Tibial nerve (tissue), 3 donors: ENCODE measurements around the gene MRPS26.

DNA sequence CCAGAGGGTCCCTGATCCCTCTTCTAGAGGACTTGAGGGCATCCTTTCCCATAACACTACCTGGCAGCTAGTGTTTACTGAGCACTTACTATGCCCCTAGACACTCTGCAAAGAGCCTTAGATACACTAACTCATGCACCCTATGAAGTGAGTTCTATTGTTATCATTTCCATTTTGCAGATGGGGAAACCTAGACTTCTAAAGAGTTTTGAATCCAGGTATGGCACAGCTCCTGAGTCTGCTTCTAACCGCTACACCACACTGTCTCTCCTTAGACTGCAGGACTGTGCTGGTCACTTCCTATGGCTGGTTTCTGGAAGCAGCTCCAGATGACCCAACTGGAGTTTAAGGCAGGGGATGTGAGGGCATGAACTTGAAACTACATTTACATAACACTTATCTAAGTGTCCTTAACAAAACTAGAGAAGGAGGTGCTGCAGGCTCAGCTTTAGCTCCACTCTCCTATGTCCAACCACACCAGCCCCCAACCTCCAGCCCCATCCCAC is 2.2 kb upstream of the NSFL1C start:
- PRO-cap: no peak
- RAMPAGE, long total RNA, 3 experiments: no peak in any of the 3 experiments

- PRO-cap: no peak
- RAMPAGE, long total RNA, 3 experiments: no peak in any of the 3 experiments
Observed at GRCh38 chr20:1478392-1478950, 11.8 kb upstream of the NSFL1C start.

GRCh38 chr20:1663856-1664227 is 6.3 kb upstream of the SIRPG start:
- PRO-cap: no peak
- RAMPAGE, long total RNA, 3 experiments: no peak in any of the 3 experiments

DNA sequence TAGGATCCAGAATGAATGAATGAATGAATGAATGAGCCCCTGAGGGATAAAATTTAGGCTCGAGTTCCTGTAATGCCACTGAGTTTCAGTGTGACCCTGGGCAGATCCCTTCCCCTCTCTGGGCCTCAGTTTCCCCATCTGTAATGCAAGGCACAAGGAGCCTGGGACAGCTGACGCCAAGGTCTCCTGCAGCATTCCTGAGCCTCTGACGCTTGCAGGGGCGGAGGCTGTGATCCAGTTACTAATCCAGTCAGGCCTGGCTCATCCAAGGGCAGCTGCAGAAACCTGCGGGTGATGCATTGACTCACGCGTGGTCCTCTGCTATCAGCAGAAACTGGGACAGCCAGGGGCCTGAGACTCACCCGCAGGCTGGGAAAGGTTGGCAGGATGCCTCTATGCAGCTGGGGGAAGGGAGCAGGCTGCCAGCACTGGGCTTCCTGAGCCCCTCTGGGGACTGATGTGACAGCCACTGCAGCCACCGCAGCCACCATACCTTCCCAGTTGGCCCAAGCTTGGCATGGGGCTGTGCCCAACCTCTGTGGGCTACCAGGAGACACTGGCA is 65.0 kb upstream of the SIRPA start:
- PRO-cap: no peak
- RAMPAGE, long total RNA, 3 experiments: no peak in any of the 3 experiments

GRCh38 chr20:1891966-1893033 is 2.9 kb upstream of the SIRPA start:
- PRO-cap: no peak
- RAMPAGE, long total RNA, 3 experiments: start-site peak on the minus strand in 2 of 3 experiments, at chr20:1892241-1892639 at its widest, 7 to 13 reads per replicate

GRCh38 chr20:2114373-2114899 is 12.8 kb downstream of the STK35 start:
- PRO-cap: no peak
- RAMPAGE, long total RNA, 3 experiments: no peak in any of the 3 experiments

DNA sequence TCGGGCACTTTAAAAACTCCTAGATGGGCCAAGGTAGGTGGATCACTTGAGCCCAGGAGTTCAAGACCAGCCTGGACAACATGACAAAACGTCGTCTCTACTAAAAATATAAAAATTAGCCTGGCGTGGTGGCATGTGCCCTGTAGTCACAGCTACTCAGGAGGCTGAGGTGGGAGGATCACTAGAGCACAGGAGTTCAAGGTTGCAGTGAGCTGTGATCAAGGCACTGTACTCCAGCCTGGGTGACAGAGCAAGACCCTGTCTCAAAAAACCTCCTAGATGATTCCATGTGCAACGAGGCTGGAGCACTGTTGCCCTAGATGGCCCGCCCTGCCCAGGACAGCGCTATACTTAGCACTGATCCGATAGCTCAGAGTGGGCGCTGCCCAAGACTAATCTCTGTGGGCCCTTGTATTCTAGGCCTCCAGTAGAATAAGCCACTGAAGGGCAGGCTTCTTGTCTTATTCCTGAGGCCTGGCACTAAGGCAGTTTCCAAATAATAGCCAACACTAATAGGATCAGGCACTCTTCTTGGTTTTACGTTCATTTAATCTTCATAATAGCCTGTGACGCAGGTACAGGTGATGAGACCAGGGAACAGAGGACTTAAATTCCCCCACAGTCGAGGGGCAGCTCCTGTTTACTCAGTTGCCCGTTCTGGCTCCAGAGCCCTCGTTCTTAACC is 41.0 kb downstream of the STK35 start:
- PRO-cap: no peak
- RAMPAGE, long total RNA, 3 experiments: no peak in any of the 3 experiments

- PRO-cap: no peak
- RAMPAGE, long total RNA, 3 experiments: no peak in any of the 3 experiments
Observed at GRCh38 chr20:2234787-2235242, 61.0 kb upstream of the TGM3 start.

- PRO-cap: no peak
- RAMPAGE, long total RNA, 3 experiments: no peak in any of the 3 experiments
Observed at GRCh38 chr20:2264698-2265405, 30.9 kb upstream of the TGM3 start.

- PRO-cap: no peak
- RAMPAGE, long total RNA, 3 experiments: no peak in any of the 3 experiments
Observed at GRCh38 chr20:2465285-2466424, 4.9 kb downstream of the SNRPB start.

- PRO-cap: no peak
- RAMPAGE, long total RNA, 3 experiments: no peak in any of the 3 experiments
Observed at GRCh38 chr20:2467303-2468048, 3.1 kb downstream of the SNRPB start.

DNA sequence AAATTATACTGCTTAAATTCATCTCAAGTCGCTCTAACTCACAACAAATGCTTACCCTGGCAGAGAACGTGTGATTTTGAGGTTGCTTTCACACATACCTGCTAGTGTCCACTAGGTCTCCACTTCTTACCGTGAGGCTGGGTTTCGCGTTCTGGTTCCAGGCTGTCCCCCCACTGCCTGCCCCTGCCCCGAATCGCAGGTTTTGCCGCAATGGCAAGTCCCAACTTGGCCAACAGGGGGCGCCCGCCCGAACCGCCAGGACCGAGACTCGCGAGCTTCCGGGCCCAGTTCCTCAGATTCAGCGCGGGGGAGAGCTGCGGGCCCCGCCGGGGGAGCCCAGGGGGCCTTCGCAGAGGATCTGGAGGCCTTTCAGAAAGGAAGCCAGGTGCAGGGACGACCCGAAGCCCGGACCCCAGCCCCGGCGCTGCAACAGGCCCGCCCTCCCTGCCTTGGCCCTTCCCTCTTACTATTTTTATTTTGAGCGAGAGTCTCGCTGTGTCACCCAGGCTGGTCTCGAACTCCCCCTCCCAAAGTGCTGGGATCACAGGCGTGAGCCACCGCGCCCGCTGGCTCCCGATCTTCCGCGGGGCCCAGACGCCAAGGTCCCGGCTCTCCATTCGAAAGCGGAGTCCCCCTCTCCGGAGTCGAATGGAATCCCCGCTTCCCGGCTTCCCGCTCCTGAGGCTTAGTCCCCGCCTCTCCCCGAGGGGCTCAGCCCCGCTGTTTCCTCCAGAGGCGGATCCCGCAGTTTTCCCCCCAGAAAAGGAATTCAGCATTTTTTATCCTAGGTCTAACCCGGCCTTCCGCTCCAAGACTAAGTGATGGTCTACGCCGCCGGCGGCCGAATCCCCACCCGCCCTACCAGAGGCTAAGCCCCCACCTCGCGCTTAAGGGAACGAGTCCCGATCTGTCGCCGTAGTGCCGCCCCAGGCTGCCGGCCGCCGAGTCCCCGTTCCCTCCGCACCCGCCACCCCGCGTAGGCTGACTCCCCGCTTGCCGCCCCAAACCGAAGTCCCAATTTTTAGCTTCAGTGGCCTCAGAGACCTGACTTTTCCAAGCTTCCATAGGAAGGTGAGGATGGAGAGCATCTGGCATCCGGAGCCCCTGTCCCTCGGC is 11.7 kb upstream of the TMC2 start:
- PRO-cap: unidirectional peak, plus-strand start at position 295 of the sequence; bidirectional peak, plus-strand start at position 811 of the sequence, minus-strand start at position 650 of the sequence
- RAMPAGE, long total RNA, 3 experiments: no peak in any of the 3 experiments

DNA sequence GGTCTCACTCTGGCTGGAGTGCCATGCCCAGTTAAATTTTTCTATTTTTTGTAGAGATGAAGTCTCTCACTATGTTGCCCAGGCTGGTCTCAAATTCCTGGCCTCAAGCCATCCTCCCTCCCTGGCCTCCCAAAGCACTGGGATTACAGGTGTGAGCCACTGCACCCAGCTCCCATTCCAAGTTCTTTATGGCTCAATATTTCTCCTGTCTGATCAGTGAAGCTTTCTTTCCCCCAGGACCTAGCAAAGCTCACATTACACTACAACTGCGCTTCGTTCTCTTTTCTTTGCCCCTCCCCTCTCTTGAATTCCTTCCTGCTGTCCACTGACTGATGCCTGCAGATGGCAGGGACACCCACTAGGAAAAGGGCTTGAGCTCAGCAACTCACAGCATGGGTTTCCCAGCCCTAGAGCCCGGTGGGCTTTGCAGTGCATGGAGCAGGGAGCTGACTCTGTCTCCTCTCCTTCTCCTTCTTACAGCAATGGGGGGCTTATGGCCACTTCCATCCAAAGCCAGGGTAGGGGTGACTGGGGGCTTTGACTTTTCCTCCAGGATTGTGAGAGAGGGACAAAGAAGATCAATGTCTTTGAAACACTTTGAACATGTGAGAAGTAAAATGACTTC is 52.7 kb upstream of the NOP56 start:
- PRO-cap: no peak
- RAMPAGE, long total RNA, 3 experiments: no peak in any of the 3 experiments

- PRO-cap: no peak
- RAMPAGE, long total RNA, 3 experiments: no peak in any of the 3 experiments
Observed at GRCh38 chr20:2655793-2656226, 3.4 kb downstream of the NOP56 start.

- PRO-cap: no peak
- RAMPAGE, long total RNA, 3 experiments: no peak in any of the 3 experiments
Observed at GRCh38 chr20:2771716-2772048, 28.7 kb downstream of the CPXM1 start.

- PRO-cap: no peak
- RAMPAGE, long total RNA, 3 experiments: no peak in any of the 3 experiments
Observed at GRCh38 chr20:2871607-2872144, 1.6 kb upstream of the PTPRA start.

DNA sequence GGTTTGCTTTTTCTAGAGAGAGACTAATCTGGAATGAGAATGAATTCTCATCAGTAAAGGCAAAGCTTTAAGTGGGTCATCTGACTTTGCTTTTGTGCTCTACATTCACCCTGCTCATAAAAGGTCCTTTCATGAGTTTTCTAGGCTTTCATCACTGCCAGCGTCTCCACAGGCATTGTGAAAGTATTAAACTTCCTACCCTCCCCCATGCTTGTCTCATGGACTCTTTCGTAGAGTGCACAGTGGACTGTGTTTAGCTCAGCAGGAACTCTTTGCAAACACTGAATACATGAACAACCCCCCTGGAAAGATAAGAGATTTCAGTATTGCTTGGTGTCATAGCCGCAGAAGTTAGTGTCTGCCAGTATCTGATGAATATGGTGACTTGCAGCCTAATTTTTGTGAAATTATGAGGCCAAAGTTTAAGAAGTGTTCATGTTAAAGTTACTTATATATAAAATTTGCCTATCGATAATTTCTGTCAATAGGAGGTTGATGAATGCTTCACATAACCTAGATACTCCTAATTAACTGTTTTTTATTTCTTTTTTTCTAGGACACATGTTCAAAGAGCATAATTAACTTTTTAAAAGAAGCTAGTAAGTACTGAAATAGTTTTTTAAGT is 74.3 kb downstream of the PTPRA start:
- PRO-cap: no peak
- RAMPAGE, long total RNA, 3 experiments: no peak in any of the 3 experiments

DNA sequence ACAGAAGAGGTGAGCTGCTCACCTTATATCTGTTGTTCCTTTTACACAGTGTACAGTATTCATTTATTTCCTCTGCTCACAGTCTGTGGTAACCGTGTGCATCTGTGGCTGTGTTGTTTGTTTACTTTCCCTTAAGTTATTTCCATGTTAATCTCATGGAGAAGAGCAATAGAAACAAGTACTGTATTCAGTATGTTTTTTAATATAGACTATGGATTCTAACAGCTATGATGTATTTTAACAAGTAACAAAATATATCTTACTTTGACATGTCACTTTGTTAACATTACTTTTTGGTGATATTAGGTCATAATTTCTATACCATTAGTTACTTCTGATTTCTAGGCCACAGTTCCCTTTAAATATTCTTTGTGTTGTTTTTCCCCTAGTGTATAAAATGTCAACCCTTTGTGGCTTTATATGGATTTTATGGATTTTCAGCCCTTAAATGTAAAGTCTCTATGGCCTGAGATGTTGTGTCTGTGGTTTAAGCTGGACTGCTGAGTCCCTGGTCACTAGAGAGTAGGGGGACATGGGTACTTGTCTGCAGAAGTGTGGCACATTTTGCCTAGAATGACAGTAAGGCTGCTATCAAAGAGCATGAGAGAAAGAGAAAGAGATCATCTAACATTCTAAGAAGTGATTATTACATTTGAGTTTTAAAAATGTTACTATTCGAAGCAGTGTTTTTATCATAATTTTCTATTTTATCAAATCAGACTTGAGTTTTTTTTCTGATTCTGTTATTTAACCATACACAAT is 68.0 kb upstream of the GNRH2 start:
- PRO-cap: no peak
- RAMPAGE, long total RNA, 3 experiments: no peak in any of the 3 experiments

DNA sequence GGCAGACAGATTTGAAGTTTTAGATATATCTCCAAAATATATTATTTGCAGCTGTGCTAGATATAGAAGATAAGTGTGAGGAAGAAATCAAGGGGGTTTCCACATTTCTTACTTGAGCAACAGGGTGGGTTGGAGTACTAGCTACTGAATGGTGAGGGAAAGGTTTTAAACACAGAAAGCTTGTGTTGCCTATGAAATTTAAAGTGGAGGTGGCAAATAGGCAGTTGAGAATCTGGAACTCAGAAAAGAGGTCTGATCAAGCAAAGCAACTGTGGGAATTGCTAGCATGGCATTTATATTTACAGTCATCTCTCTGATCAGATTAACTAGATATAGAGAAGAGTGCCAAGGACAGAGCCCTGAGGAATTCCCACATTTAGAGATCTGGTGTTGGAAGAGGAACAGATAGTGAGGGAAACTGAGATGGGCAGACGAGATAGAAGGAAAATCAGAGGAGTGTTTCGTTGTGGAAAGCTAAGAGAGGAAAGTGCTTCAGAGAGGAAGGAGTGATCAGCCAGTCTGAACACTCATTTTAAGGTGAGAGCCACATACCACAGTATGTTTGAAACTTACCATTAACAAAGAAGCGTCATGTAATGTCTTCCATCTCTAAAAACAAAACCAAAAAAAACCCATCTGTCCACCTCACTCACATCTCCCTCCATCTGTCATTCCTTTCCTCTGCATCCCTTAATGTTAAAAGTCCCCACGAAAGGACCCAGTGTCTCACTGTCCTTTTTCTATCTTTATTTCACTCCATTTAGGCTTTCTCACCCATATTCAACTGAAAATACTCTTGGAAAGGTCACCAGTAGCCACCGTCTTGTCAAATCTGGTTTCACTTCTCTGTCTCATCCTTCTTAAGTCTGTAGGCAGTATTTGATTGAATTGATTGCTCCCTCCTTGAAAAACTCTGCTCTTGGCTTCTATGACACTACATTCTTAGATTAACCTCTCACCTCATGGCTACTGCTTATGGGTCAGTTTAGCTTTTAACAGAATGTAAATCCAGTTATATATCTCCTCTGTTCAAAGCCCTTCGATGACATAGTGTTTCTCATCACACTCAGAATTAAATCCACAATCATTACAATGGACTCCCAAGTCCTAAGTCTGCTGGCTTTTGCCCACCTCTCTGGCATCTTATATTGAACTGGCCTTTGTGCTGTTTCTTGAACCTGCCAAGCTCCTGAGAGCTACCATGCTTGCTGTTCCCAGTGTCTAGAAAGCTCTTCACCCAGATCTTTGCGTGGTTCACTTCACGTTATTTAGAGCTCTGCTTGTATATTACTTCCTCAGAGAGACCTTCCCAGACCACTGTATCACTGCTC is 59.4 kb upstream of the GNRH2 start:
- PRO-cap: no peak
- RAMPAGE, long total RNA, 3 experiments: no peak in any of the 3 experiments

DNA sequence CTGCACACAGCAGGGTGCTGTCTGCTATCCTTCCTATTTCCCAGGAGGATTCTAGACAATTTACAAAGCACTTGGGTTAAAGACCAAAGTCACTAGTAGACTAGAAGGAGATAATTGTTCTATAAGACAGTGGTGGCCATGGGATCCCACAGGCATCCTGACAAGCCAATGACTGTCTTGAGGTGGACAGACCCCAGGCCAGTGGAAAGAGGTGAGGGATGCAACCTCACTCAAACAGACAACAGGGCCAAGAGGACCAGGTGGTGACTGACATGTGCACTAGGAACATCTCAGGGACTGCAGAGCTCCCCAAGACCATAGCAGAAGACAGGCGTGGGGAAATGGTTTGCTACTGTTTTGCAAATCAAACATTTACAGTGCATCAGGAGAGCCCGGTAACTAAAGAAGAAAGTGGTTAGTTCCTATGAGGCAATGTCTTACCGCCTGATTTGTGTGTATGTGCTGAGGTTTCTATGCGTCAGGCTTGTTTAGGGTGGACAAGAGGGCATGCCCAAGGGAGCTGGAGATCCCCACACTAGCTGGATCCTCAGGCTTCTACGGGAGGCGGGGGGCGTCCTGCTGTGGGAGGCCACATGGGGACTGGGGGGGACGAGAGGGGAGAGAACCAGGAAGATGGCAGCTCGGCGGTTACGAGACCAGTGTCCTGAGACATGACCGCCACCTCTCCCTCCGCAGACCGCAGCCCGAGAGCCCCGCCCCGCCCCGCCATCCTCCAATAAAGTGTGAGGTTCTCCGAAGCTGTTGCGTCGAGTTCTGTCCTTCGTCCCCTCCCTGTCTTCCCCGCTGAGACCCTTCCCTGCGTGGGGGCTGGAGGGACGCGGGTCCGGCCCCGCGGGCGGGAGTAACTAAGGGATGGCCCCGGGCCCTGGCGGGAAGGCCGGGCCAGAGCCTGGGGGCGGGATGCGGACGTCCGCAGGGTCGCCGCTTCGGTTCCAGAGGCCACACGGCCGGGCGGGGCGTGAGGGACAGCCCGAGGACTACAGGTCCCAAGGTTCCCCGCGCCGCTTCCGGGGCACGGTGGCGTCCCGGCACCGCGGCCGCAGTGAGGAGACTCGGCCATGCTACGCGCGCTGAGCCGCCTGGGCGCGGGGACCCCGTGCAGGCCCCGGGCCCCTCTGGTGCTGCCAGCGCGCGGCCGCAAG is at the start of gene MRPS26:
TSS of gene MRPS26 (plus strand) at position 1,063 of the 1,163 bp plus-strand sequence.
- PRO-cap: unidirectional peak, plus-strand start at position 500 of the sequence; bidirectional peak, plus-strand start at position 813 of the sequence, minus-strand start at position 666 of the sequence; bidirectional peak, plus-strand start at position 1,063 of the sequence, minus-strand start at position 955 of the sequence
- RAMPAGE, long total RNA, 3 experiments: start-site peak on the plus strand in 2 of 3 experiments, centred at positions 1,065 to 1,066 of the sequence, 40 to 50 reads per replicate